Bile duct (tissue), 1 donor: ENCODE data around the genes ZNF670 and OR2T5.

DNA sequence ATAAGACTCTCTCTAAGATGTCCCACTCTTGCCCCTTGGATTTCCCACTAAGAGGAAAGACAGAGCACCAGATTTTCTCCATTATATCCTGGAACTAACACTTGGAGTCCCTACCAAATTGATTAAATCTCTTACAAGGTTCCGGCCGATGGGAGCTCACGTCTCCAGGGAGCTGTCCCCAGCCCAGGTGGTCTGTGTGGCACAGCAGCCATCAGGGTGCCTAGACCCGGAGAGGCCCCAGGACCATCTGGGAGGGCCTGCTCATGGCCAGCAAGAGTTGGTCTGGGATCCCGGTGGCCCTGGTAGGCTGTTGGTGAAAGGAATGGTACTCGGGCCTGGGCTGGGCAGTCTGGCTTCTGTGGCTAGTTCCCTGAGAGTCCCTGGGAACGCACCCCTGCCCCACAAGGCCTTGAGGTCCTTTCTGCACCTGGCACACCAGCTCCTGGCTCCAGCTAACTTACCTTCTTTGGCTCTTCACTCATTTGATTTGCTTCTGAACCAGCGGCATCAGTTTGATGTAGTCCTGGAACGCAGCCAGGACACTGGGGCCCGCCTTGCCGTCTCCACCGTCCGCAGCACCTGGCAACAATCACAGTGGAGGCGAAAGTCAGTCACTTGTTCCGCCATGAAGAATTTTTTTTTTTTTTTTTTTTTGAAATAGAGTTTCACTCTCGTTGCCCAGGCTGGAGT is 62.5 kb downstream of the SCCPDH start:
- PRO-cap: no peak

DNA sequence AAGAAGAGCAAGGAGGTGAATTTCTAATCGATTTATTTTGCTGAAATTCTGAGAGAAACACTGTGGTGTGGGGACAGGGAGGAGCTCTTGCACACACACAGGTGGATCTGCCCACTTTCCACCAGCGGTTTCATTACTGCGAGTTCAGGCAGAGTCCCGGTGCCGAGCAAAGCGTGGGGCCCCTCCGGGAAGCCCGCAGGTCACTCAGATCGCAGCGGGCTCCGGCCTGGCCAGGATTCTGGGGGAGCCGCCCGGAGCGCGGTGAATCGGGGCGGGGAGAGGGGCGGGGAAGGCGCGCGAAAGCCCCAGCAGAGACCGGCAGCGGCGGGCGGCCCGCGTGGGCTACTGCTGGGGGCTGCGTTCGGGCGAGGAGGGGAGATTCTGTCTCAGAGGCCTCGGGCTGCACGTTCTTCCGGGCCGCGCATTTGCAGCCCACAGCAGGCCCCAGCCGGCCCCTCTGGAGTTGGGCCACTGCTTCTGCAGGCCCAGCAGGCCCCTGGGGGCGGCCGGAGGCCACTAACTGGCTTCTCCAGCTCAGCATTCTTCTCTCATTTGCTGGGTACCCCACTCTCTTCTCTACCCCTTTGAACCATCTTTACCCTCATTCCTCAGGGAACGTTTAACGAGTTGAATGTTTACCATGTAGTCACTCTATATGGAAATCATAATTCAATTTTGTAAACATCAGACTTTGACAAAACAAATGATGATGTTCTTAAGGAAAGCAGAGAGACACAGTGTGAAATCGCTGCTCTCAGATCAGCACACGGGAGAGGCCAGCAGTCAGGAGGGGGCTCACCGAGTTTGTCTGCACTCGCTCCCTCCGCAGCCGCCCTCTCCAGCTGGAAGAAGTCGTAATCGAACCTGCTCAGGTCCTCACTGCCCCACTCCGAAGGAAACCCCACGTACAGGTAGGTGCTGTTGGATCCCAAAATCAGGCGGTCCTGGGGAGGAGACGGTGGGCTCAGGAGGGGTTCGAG is 64.9 kb downstream of the SCCPDH start:
- PRO-cap: no peak

- PRO-cap: no peak
These were observed 24.2 kb downstream of the AHCTF1 start for GRCh38 chr1:246907426-246908056.

DNA sequence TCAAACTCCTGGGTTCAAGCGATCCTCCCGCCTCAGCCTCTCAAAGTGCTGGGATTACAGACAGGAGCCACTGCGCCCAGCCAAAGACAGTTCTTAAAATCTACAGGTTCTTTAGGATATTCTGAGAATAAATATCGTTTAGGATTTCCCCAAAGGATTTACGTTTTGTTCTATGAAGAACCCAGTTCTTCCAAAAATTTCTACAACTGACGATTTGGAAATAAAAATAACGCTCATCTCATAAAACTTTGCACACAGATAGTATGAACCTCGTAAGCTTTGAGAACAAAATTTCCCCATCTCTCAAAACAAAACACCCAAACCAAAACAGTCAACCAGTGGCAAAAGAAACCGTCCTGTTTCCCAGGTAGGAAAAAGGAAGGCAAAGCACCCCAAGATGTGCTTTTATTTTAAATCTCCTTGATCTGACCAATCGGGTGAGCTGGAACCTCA is 1.1 kb downstream of the AHCTF1 start:
- PRO-cap: no peak

DNA sequence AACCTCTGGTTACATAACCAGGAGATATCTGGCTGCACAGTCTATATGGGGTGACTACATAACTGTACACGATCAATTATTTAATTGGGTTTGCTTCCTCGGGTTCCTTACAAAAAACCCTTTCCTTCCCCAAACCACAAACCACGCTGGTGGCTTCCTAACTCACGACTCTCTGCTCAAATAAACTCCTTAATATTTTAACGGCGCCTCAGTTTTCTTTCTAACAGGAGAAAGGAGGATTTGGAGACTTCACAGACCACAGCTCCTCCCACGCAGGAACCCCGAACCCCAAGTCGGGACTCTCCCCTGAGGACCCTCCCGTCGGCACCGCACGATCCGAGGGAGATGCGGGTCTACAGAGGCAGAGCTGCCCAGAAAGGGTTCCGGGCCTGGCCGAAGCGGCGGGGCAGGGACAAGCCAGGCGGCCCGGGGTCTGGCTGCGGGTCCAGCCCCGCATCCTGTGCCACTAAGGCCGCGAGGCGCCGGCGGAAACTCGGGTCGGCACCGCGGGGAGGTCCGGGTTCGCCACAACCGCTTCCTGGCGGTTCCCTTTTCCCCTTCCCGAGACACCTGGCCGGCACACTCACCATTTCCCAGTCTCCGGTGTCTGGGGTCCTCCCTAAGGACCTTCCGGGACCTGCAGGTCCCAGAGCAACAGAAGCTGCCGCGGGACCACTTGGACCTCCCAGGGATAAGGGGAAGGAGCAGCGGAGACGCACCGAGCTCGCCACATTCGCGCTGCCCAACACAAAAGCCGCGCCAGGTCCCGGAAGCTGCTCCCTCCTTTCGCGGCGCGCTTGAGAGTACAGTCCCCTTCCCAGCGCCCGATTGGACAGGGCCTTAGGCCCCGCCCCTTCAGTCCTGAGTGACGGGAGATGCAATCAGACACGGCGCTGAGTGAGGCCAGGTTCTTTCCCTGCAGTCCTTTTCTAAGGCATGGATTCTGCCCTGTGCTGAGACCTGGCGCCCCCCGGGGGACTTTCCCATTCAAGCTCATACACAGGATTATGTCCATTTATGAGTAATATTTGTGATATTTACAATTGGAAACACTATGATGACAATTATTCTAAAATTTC is at the start of gene ZNF670:
TSS of gene ZNF670 (minus strand) at position 805 of the 1,079 bp plus-strand sequence.
- PRO-cap: unidirectional peak, plus-strand start at position 374 of the sequence; bidirectional peak, plus-strand start at position 884 of the sequence, minus-strand start at position 775 of the sequence

GRCh38 chr1:247104841-247105627 is 878 bp upstream of the ZNF669 start:
- PRO-cap: no peak

- PRO-cap: no peak
These were observed 17.7 kb downstream of the OR2B11 start for GRCh38 chr1:247440138-247440748.

DNA sequence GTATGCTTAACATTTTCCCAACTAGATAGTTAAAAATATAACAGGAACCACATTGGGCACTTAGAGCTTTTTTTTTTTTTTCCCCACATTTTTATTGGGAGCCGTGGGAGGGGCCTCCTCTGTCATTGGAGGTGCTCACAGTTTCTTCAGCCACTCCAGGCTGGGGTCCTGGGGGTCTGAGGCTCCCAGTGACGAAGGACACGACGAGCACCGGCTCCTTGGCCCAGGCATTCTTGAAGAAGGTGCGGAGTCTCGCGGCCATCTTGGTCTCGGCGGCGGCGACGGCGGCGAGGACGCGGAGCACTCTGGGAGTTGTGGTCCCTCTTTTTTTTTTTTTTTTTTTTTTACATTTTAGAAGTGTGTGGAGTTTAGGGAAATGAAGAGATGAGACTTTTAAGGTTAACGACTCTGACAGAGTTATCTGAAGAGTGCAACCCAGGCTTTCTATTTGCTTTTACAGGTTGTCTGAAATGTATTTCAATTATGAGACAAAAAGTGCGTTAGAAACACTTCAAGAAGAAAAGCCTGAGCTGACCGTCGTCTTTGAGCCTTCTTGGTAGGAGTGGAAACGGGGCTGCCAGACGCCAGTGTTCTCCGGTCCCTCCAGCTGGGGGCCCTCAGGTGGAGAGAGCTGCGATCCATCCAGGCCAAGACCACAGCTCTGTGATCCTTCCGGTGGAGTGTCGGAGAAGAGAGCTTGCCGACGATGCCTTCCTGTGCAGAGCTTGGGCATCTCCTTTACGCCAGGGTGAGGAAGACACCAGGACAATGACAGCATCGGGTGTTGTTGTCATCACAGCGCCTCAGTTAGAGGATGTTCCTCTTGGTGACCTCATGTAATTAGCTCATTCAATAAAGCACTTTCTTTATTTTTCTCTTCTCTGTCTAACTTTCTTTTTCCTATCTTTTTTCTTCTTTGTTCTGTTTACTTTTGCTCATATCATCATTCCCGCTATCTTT is 9.7 kb downstream of the OR2B11 start:
- PRO-cap: bidirectional peak, plus-strand start at position 552 of the sequence, minus-strand start at position 274 of the sequence

DNA sequence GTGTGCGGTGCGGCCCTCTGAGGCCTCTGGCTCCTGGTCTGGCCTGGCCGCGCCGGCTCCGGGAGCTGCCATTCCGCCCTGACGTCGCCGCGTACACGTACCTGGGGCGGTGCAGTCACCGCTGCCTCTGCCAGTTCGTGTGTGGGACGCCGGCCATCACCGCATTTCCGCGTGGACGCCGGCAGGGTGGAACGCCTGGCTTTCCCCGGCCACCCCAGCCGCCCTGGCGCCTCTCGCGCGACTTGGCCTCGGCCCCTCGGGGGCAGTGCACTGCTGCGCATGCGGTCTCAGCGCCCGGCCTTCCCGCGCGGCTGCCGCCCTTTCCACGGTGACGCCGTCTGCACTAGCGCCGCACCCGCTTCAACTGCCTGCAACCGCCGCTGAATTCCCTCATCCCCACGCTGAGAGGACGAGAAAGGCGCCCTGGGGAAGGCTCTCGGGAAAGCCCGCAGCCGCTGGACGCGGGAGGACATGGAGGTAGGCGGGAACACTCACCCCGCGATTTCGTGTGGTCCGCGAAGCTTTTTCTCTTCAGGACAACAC is 18.0 kb downstream of the OR2C3 start:
- PRO-cap: unidirectional peak, minus-strand start at position 225 of the sequence

DNA sequence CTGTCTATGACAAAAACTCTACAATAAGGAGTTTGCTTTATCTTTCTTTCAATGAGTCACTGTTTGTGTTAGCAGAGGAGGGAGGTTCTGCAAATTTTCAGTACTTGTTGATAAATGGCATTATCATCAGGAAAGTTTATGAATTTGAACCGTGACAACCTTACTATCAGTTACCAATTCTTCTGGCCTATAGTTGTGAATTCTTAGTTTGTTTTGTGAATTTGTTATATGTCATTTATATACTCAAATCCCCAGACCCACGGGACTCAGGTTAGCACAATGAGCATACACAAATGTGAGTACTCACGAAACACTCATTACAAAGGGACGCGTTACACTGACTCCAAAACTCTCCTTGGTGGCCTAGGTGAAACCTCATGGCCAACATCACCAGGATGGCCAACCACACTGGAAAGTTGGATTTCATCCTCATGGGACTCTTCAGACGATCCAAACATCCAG is at the start of gene OR2T5:
TSS of gene OR2T5 (plus strand) at position 378 of the 462 bp plus-strand sequence.
- PRO-cap: no peak

DNA sequence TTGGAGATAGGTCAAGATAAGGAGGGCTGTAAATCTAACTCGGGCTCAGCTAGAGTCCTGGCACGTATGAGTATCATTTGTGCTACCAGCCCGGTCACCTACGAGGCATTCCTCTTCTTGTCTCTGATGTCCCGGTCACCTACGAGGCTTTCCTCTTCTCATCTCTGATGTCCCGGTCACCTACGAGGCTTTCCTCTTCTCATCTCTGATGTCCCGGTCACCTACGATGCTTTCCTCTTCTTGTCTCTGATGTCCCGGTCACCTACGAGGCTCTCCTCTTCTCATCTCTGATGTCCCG is 23.0 kb downstream of the SH3BP5L start:
- PRO-cap: no peak

- PRO-cap: no peak
These were observed 3.2 kb downstream of the SH3BP5L start for GRCh38 chr1:248822427-248822927.

- PRO-cap: no peak
These were observed 1.0 kb downstream of the SH3BP5L start for GRCh38 chr1:248824628-248825139.

DNA sequence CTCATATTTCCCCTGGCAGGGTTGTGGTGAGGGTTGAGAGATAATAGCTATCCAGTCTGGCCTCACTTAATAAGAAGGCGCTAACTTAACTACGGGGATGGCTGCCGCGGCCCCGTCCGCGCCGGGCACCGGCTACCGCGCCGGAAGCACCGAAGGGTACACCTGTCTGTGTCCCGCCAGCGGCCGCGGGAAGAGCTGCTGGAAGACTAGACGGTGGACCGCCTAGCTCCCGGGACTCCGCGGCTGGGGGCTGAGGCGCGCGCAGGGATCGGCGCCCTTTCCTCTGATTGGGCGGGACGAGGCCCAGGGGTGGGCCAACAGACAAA is 257 bp upstream of the ZNF672 start:
- PRO-cap: bidirectional peak, plus-strand start outside the sequence, minus-strand start at position 238 of the sequence

DNA sequence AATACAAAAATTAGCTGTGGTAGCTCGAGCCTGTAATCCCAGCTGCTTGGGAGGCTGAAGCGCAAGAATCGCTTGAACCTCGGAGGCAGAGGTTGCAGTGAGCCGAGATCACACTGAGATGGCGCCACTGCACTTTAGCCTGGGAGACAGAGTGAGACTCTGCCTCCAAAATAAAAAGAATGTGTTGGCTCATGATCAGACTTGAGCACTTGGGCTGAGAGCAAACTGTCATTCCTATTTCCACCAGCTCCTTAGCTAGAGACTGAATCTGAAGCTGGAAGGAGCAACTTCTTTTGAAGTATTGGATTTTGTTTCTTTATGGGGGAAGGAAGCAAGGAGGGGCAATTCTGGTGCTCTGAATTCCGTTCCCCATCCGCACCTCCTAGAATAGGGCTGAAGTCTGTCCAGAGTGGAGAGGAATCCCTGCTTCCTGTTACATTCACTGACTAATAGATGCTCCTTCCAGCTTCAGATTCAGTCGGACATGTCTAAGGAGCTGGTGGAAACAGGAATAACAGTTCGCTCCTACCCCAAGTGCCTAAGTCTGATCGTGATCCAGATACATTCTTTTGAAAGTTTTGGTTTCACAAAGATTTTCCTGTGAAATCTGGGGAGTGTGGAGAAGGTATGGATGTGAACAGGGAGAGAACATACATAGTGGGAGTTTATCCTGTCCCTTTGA is 3.9 kb downstream of the ZNF672 start:
- PRO-cap: no peak

- PRO-cap: no peak
These were observed 5.9 kb downstream of the ZNF692 start for GRCh38 chr1:248852608-248853692.